Caco-2 (cell line): ENCODE measurements around a stretch of chr17.

GRCh38 chr17:76179596-76180353 is 38.7 kb upstream of the FOXJ1 start:
- PRO-cap, result no peak
- RRBS, result no CpG with 5 or more reads among the region's 4 CpGs

DNA sequence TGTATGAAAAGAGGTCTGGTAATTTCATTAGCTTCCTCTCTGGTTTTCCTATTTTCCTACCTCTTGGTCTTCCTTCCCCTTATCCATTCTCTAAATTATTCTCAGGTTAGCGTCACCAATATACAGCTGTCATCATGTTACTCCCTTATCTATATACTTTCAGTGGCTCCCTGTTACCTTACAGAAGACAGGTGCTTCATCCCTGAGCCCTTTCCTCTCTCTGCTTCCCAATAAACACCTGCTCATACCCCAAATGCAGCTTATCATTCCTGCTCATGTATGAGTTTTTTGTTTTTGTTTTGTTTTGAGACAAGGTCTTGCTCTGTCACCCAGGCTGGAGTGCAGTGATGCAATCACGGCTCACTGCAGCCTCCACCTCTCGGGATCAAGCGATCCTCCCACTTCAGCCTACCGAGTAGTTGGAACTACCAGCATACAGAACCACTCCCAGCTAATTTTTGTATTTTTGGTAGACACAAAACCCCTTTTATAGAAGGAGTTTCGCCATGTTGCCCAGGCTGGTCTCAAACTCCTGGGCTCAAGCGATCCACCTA is 7.7 kb upstream of the RNF157 start:
- PRO-cap, result no peak
- RRBS, result no CpG with 5 or more reads among the region's 7 CpGs

GRCh38 chr17:76264348-76265028 is 660 bp upstream of the UBALD2 start:
- PRO-cap, result bidirectional peak, plus-strand start at chr17:76265353, minus-strand start at chr17:76264923
- RRBS, result no CpG with 5 or more reads among the region's 15 CpGs

- PRO-cap, result no peak
- RRBS, result no CpG with 5 or more reads among the region's 6 CpGs
Observed at GRCh38 chr17:76271604-76271816, 6.4 kb downstream of the UBALD2 start.

DNA sequence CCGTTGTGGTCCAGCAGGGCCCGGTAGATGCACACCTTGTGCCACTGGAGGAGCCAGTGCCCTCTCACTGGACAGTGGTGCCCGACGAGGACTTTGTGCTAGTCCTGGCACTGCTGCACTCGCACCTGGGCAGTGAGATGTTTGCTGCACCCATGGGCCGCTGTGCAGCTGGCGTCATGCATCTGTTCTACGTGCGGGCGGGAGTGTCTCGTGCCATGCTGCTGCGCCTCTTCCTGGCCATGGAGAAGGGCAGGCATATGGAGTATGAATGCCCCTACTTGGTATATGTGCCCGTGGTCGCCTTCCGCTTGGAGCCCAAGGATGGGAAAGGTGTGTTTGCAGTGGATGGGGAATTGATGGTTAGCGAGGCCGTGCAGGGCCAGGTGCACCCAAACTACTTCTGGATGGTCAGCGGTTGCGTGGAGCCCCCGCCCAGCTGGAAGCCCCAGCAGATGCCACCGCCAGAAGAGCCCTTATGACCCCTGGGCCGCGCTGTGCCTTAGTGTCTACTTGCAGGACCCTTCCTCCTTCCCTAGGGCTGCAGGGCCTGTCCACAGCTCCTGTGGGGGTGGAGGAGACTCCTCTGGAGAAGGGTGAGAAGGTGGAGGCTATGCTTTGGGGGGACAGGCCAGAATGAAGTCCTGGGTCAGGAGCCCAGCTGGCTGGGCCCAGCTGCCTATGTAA is 2.8 kb downstream of the SPHK1 start:
- PRO-cap, result no peak
- RRBS, result no CpG with 5 or more reads among the region's 23 CpGs

DNA sequence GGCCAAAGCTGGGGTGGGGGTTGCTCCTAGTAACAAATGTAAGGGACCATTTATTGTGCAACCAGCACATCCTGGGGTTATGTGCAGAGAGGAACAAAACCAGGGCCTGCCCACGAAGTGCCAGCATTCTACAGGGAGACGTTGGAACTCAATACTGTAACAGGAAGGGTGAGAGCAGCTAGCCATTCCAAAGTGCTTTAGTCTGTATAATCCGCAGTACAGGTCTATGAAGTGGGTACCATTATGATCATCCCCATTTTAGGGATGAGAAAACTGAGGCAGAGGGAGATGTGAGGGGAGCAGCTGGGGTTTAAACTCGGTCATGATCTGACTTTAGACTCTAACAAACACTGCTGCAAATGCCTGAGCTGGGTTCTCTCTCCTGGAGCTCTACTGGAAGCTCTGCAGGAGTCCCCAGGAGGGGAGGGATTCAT is 1.3 kb upstream of the RHBDF2 start:
- PRO-cap, result no peak
- RRBS, result no CpG with 5 or more reads among the region's 4 CpGs

DNA sequence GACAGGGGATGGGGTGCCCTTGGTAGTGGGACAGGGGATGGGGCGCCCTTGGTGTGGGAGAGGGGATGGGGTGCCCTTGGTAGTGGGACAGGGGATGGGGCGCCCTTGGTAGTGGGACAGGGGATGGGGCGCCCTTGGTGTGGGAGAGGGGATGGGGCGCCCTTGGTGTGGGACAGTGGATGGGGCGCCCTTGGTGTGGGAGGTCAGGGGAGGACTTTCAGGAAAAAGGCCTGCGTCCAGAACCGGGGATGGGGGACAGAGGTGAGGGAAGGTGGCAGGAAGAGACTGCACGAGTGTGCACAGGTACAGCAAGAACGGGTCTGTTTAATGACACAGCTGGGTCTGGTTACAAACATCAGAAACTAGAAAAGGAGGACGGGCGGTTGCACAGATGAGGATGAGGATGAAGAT is 10.5 kb downstream of the CYGB start:
- PRO-cap, result no peak
- RRBS, result no CpG with 5 or more reads among the region's 11 CpGs

DNA sequence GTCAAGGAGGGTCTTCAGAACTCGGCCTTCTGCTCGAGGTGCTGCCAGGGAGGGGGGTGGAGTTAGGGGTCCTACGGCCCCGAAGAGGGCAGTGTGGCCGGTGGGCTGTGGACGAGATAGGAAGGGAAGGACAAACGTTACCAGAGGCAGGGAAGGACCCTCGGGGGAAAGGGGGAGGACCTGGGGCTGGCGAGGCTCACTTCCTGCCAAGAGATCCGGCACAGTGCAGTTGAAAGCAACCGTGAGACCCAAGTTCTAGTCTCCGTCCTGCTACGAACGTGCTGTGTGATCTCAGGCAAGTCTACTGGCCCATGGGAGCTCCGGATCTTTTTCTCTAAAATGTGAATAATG is 9.0 kb downstream of the CYGB start:
- PRO-cap, result no peak
- RRBS, result 89% methylated on average over 5 of the region's 15 CpGs

GRCh38 chr17:76631508-76632537 is 11.7 kb downstream of the ST6GALNAC1 start:
- PRO-cap, result no peak
- RRBS, result 72% methylated on average over 2 of the region's 12 CpGs

- PRO-cap, result unidirectional peak, minus-strand start at chr17:76640227
- RRBS, result no CpG with 5 or more reads among the region's 11 CpGs
Observed at GRCh38 chr17:76640058-76640850, 3.3 kb downstream of the ST6GALNAC1 start.

DNA sequence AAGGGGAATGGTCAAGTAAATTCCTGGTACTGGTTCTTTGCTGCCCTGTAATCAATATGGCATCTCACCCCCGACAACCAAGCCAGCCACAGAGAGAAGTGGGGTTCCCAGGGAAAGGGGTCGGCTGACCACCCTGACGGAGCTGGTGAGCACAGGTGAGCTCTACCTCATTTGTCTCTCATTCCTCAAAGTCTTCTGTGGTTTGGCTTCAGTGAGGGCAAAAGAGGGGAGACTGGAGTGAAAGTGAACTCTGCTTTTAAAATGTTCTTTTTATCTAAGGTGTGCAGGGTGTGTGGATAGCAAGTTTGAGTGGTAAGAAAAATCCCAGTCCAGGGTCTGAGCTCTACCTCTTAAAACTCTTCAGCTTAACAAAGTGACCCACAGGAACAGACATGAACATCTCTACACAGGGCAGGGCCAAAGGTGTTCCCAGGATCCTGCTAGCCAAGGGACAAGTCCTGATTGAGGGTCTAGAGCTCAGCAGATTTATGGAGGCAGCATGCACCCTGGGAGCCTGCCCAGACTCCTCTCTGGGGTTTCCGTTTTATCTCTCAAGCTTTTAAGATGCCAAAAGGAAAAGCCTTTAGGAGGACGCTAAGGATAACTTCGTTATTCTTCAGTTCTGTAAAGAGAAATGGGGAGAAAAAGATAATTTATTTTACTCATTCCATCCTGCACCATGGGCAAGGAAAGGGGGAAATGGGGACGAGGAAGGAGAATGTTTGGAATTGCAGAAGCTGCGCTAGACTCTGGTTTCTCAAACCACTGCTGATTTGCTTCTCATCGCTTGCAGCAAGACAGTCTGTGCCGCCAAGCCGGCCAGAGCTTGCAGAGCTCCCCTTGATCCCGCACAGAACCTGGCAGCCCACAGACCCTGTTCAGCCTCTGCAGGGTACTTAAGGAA is 30.3 kb downstream of the MXRA7 start:
- PRO-cap, result no peak
- RRBS, result no CpG with 5 or more reads among the region's 12 CpGs

GRCh38 chr17:76685882-76686276 is 24.9 kb downstream of the MXRA7 start:
- PRO-cap, result no peak
- RRBS, result no CpG with 5 or more reads among the region's 7 CpGs

DNA sequence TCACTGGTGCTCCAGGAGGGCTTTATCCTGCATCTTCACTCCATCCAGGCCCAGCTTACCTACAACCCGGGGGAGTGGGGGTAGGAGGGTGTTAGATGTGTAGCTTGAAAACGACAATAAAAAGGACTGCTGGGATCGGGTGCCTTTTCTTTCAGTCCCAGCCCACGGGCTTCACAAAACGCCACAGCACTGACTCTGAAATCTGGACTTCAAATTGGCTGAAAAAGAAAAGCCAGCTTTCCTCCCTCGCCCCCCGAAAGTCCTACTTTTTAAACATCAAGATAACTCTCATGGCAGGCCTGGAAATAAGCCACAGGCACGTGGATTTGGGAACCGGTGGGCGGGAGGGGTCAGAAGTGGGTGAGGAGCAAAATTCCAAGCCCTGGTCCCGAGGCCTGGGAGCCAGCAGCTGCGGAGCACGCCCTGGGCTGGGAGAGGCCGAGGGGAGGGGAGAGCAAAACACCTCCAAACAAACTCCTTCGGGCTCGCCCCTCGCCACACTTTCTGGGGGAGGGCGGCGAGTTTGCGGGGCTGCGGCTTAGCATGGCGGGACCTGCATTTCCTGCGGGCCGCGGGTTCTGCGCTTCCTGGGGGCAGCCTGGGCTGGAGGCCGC is 754 bp downstream of the MXRA7 start:
- PRO-cap, result unidirectional peak, plus-strand start at position 396 of the sequence
- RRBS, result no CpG with 5 or more reads among the region's 27 CpGs

DNA sequence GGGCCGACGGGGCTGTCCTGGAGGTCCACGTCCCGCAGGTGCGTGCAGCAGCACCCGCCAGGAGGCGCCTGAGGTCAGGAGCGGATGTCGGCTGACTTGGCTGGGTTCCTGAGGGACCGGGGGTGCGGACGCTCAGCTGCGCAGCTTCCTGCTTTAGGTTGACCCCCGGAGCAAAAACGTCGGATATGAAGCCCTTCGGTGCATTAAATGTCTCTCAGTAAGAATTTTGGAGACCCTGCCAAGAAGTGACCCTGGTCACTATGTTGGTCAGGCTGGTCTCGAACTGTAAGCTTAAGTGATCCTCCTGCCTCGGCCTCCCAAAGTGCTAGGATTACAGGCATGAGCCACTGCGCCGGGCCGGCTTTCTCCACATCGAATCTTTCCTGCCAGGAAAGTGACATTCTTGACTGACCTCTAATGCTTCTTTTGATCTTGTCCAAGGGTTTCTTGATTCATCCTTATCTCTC is 535 bp downstream of the METTL23 start:
- PRO-cap, result bidirectional peak, plus-strand start at position 94 of the sequence, minus-strand start at position 70 of the sequence
- RRBS, result 4% methylated on average over 8 of the region's 23 CpGs

DNA sequence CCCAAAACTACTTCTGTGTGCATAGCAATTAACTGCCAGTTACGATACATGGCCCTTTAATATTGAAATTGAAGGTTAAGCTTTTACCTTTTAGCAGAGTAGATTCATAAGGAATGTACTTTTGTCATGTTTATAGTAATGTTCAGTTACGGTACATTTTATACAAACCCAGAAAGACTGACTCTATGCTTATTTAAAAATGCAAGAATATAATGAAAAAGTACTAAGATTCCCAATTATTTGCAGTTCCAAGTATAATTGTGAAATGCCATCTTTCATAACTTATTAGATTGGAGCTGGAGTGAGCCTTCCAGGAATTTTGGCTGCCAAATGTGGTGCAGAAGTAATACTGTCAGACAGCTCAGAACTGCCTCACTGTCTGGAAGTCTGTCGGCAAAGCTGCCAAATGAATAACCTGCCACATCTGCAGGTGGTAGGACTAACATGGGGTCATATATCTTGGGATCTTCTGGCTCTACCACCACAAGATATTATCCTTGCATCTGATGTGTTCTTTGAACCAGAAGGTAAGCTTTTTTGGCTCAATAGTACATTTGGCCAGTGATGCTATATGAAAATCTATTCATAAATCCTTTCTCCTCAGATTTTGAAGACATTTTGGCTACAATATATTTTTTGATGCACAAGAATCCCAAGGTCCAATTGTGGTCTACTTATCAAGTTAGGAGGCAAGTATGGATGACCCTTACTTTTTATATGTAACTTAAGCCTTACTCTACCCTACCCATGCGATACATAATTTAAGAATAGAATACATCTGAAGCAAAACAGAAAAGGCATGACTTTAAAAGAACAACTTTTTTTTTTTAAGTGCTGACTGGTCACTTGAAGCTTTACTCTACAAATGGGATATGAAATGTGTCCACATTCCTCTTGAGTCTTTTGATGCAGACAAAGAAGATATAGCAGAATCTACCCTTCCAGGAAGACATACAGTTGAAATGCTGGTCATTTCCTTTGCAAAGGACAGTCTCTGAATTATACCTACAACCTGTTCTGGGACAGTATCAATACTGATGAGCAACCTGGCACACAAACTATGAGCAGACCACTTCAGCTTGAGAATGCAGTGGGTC is 4.1 kb downstream of the SRSF2 start:
- PRO-cap, result no peak
- RRBS, result no CpG with 5 or more reads among the region's 4 CpGs

- PRO-cap, result no peak
- RRBS, result no CpG with 5 or more reads among the region's 17 CpGs
Observed at GRCh38 chr17:76752869-76754127, 15.4 kb downstream of the MFSD11 start.

GRCh38 chr17:76841762-76842486 is 26.3 kb upstream of the MGAT5B start:
- PRO-cap, result no peak
- RRBS, result 30% methylated on average over 3 of the region's 10 CpGs

GRCh38 chr17:77129601-77130526 is 10.9 kb upstream of the SEC14L1 start:
- PRO-cap, result no peak
- RRBS, result no CpG with 5 or more reads among the region's 20 CpGs

- PRO-cap, result no peak
- RRBS, result no CpG with 5 or more reads among the region's 7 CpGs
Observed at GRCh38 chr17:77147370-77147752, 6.6 kb downstream of the SEC14L1 start.

GRCh38 chr17:77168972-77169528 is 28.3 kb downstream of the SEC14L1 start:
- PRO-cap, result no peak
- RRBS, result no CpG with 5 or more reads among the region's 13 CpGs